ENCODE measurements around the gene HOXA7.

DNA sequence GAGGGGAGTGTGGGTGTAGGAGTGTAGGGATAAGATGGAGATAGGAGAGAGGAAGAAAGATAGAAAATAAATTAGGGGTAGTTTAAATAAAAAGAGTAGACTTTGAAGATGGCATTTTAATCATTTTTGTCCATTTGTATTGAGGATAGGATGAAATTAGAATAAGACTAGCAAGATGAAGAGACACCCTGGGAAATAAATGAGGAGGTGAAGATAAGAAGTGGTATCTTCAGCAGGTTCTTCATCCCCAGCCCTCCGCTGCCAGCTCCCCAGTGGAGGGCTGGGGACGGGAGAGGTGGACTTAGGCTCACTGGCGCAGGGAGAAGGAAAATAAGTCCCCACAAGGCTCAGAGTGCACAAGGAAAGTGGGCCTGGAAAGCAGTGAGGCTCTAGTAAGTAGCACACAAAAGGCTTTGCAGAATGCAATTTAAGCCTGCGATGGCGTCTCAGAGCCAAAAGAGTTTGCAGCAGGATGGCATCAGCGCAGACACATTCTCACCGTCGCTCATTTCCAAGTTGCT, 98.1 kb upstream of the NPVF start:
- RRBS: no CpG with 5 or more reads among the region's 8 CpGs

DNA sequence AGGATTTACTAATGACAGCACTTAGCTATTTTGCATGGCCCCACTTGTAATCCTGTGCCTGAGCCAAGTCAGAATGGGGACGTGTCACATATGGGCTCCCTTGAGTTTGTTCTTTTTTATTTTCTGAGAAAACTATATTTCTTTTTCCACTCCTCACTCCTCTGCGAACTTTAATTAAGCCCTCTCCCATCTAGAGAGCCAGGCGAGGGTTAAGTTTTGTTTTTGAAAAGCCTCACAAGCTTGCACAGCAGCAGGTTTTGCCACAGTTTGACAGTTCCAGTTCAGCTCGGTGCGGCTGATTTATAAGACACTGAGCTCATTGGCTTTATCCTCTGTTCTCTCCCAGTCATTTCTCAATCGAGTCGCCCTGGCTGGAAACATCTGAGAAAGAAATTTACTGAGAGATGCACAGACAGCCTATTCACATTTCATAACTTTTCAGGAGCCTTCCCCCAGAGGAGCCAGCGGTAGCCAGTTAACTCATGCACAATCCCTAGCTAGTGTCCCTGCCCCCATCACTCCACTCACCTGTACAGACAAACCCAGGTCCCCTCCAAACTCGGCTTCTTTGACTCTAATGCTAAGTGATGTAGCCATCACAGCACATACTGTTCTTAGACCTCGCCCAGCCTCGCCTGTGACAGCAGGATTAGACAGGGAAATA, 442.0 kb upstream of the NPVF start:
- RRBS: no CpG with 5 or more reads among the region's 11 CpGs

- RRBS: no CpG with 5 or more reads among the region's 16 CpGs
Measured at GRCh38 chr7:25854844-25855504, 297.0 kb upstream of the NFE2L3 start.

DNA sequence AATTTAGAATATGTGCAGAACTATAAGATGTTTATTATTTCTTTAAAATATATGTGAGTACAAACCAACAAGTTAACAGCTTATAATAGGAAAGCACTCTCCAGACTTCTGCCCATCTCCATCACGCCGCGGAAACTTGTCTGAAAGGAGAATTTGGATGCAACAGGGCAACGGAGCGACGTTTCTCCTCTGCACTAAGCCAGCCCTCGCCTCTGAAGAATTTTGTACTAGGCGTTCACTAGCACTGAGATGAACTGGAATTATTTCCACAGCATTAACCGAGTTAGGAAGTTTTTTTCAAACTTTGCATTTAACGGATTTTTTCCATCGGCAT, 296.0 kb upstream of the NFE2L3 start:
- RRBS: no CpG with 5 or more reads among the region's 11 CpGs

DNA sequence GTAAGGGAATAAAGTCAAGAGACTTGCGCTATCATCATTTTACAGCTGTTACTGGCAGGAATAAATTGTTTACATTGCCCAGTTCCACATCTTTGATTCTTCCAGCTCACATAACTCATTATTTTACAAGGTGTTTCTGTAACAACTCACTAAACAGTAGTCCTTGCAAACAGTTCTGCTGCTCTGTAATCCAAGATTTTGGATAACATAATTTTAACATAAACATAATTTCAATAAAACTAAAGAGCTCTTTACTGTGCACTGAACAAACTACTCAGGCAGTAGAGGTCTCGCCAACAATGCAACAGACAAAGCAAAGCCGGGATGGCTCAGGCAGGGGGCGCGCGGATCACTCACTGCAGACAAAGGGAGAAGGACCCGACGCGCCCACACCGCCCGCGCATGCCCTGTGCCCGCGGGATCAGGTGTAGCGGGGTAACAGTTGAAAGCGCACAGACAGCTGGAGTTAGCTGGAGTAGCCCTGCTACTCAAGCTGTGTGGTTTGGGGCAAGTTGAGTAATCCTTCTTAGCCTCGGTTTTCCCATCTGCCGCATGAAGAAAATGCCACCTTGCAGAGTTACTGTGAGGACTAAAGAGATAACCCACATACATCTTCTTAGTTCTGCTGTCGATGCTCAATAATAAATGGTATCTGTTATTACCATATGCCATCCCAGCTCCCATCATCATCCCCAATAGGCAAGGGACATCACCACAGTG, 73.1 kb upstream of the NFE2L3 start:
- RRBS: no CpG with 5 or more reads among the region's 19 CpGs

DNA sequence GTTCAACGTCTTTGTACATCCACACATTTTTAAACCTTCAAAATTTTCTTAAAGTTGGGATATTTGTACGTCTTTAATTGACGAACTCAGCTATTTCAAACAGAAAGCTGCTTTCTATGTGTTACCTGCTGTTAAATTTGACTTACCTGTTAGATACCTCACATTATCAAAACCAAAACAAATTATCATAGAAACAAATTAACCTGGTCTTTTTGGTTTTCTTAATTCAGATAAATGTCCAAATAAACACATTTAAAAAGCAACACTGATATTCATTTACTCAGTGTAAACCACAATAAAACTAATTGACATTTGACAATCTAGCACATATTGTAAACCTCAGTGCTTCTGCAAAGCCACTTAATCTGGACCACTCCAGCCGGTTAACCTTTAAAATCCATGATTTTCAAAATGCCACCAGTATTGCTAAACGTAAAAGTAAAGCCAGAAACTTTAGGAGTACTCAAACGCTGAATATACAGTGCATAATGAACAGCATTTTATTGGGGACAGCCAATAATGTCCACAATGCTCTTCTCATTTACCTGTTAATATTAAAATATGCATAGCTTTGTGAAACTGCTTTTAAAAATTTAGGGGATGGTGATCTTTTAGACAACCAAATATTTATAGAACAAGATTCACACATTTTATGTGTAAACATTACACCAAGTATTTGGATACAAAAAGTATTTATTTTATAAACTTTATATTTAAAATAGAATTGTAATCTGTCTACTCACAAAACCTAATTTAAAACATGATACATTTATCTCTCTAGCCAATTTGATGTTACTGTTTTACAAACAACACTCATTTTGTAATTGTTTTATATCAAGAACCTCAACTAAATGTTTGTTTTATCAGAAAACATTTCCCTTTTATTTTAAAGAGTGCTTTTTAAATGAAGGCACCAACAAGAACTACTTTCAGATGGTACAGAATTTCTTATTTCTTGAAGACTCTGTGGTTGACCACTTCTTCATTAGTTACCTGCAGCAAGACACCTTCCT, 10.8 kb downstream of the HNRNPA2B1 start:
- RRBS: no CpG with 5 or more reads among the region's 6 CpGs

DNA sequence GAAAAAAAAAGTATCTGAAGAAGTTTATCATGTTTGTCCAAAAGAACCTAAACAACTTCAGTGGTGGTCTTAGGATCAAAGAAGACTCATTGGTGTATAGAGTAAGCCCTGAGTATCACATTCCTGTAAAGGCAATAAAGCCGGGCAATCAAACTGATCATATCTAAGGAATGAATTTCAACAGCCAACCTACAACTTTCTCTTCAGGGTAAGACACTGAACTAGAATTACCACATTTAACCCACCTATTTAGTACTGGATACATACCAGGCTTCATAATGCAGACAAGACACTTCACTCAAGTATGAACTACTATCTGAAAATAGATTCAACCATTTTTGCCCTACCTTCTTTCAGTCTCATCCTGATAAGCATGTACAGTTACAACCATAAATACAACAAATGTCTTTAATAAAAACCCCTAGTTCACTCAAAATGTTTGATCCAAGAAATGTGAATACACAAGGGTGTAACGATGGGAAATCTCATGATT, 10.0 kb downstream of the HNRNPA2B1 start:
- RRBS: no CpG with 5 or more reads among the region's 2 CpGs

- RRBS: no CpG with 5 or more reads among the region's 9 CpGs
Measured at GRCh38 chr7:26198493-26199083, 2.0 kb downstream of the HNRNPA2B1 start.

GRCh38 chr7:26348110-26348906, 56.6 kb downstream of the SNX10 start:
- RRBS: no CpG with 5 or more reads among the region's 11 CpGs

DNA sequence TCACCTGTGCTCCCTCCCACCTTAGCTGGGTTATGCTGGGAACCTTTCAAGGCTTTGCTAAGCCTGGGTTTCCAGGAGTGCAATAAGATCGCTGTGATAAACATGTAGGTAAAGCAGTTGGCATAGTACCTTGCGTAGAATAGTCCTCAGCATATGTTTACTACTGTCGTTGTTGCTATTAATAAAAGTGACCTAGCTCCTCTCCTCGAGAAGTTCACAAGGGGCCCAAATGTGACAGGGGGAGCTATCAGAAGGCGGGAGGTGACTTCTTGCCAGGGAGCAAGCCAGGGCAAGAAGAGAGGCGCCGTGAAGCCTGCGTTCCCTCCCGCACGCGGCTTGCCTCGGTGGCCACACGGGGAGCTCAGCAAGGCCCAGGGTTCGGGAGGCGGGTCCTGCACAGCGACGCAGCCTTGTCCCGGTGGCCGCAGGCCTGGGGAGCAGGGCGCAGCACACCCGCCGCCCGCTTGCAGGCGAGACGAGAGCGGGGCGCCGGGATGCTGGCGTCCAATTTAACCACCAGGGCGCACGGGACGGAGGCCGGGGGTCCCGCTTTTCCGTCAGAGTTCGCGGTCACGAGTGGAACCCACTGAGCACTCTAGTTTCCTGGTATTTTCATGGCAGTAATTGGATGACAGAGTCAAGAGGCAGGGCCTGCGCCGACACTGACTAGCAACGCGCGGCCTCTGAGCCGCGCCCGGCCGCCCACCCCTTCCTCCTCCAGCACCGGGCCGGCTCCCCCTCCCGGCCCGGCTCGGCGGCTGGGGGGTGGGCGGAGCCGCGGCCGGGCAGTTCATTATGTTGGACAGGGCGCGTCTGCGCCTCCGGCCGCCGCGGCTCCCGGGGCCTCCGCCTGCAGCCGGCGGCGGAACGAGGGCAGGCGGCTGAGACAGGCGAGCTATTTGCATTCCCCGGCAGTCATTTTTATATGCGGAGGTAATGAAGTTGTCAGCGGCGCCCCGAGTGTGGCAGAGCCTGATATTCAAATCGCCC, 106.4 kb downstream of the SNX10 start:
- RRBS: 1% methylated on average over 29 of the region's 78 CpGs

GRCh38 chr7:26498210-26498569, 206.5 kb downstream of the SNX10 start:
- RRBS: no CpG with 5 or more reads among the region's 8 CpGs

- RRBS: 45% methylated on average over 5 of the region's 60 CpGs
Measured at GRCh38 chr7:27098253-27099503, 2.9 kb upstream of the HOXA1 start.

GRCh38 chr7:27108579-27109473, 6.3 kb upstream of the HOXA2 start:
- RRBS: 76% methylated on average over 5 of the region's 31 CpGs

- RRBS: no CpG with 5 or more reads among the region's 3 CpGs
Measured at GRCh38 chr7:27112016-27112715, 9.7 kb upstream of the HOXA2 start.

DNA sequence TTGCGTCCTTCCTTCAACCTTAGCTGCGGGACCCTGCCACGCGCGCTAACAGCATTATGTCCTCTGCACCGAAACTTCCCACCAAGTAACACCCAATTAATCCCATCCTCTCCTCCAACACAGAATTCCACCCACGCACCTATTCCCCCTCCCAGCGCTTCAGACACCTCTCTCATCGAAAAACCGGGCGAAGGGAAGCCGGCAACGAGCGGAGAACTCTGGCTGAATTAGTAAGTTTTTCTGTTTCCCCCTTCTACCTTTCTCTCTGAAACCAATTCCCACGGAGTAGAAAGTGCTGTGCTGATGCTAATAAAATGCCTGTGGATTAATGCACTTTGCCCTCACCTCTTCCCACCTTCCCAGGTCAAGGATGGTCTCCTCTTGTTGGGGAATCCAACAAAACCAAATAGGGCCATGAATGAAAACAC, 917 bp downstream of the HOXA3 start:
- RRBS: no CpG with 5 or more reads among the region's 15 CpGs

DNA sequence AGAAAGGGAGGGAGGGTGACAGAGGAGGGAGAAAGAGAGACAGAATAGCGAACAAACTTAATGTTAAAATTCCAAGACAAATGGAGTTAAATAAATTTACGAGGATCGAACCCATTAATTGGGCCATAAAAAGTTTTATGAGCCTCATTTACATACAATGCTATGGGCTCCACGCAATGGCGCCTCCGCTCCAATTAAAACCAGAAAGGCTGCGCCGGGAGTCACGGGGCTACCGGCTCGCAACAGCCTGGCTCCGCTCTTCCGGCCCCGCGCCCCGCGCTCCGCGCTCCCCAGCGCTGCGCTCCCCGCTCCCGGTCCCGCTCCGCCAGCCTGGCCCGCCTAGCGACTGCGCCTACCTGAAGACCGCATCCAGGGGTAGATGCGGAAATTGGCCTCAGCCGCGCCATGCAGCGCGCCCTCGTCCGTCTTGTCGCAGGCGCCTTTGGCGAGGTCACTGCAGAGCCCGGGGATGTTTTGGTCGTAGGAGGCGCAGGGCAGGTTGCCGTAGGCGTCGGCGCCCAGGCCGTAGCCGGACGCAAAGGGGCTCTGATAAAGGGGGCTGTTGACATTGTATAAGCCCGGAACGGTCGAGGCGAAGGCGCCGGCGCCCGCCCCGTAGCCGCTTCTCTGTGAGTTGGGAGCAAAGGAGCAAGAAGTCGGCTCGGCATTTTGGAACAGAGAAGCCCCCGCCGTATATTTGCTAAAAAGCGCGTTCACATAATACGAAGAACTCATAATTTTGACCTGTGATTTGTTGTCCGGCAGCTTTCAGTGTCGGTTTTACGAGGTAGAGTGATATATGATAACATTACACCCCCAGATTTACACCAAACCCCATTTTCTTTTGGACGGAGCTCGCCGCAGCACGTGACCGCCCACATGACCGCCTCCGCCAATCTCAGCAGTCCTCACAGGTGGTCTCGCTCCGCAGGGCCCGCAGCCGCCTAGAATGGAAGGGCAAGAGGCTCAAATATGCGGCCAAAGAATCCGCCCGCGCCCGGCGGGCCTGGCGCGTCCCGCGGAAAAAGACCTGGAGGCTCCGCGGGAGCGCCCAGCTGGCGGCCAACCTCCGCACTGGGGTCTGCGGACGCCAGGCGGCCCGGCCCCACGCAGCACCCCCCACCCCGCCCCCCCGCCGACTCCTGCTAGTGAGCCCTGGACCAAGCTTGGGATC, at the start of gene HOXA7:
Gene HOXA7, minus strand, starts transcription at position 865 of the 1,174 bp plus-strand sequence.
- RRBS: 7% methylated on average over 32 of the region's 103 CpGs

GRCh38 chr7:27159846-27160664, 3.6 kb upstream of the HOXA7 start:
- RRBS: 5% methylated on average over 5 of the region's 42 CpGs

- RRBS: no CpG with 5 or more reads among the region's 25 CpGs
Measured at GRCh38 chr7:27167004-27167637, 1.8 kb upstream of the HOXA9 start.

- RRBS: 4% methylated on average over 8 of the region's 25 CpGs
Measured at GRCh38 chr7:27189204-27189776, 4.3 kb upstream of the HOXA11 start.

DNA sequence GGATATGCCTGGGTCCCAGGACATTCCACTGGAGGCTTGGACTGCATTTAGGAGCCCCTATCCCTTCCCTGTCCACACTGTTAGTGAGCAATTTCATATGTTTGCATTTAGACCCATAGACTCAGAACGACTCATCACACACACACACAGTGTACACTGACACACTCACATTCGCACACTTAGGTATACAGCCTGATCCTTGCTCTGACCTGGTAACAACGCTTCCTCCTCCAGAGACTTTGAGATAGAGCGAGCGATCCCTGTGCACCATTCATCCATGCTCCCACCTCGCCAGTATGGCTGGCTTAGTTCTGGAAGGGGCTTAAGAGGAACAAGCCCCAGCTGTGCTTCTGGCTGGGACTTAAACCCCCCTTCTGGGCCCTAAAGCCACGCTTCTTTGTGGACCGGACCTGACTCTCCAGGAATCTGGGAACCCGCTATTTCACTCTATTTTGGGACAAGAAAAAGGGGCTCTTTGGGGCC, 899 bp upstream of the HOXA13 start:
- RRBS: no CpG with 5 or more reads among the region's 9 CpGs